Epithelial cell of alveolus of lung (primary cell): Measurements from ENCODE around the gene PTAR1.

DNA sequence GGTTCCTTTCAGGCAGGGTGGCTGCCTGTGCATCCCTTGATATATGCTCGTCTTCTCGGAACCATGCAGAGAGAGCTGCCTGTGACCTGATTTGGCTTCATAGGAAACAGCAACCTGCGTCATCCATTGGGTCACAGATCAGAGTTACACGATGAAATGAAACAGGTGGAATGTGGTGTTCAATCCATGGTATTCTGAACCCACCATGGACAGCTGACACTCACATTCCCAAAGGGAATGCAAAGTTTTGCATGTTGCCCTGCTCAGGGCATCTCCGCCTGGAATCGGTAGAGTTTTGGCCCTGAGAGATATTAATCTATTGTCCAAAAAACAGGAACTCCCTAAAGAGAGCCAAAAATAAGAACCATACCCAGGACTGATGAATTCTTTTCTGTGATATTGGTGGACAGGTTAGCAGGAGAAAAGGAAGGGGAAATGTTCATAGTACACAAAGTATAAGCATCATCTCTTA, 85.6 kb downstream of the TMEM252 start:
- RAMPAGE, long total RNA = no peak
- RRBS = no CpG with 5 or more reads among the region's 6 CpGs

GRCh38 chr9:68515228-68516121, 25.2 kb downstream of the TMEM252 start:
- RAMPAGE, long total RNA = no peak
- RRBS = no CpG with 5 or more reads among the region's 5 CpGs

DNA sequence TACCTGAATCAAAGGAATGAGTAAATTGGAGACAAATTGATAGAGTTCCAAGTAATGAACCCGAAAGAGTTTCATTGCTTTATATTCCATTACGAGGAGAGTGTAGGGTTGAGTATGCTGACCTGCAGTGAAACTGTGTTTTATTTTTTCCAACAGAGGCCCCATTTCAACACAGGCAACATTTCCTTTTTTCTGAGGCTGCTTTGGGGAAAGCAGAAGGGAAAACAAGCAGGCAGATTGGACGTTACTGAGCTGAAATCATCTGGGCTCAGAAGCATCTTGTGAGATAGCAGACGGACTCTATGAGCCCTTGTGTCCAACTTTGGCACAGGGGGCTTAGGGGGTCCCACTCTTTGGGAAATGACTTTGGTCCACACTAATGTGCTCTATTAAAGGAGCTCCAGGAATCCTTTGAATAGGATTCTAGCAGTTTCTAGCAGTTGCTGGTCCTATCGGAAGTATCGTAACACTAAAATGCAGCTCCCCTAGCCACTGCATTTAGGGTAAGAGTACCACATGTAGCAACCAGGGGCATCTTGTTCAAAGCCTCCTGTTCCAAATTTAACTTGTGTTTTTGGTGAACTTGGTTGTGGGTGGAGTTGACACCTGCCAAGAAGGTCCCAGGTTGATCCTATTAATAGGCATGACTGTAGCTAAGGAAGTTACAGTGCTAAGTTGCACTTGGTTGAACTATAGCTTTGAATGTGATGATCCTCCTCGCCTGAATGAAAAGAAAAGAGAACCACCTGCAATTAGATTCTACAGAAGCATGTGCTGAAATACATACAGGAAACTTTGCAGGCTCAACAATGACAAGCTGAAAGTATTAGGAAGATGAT, 64.8 kb upstream of the PIP5K1B start:
- RAMPAGE, long total RNA = no peak
- RRBS = no CpG with 5 or more reads among the region's 7 CpGs

DNA sequence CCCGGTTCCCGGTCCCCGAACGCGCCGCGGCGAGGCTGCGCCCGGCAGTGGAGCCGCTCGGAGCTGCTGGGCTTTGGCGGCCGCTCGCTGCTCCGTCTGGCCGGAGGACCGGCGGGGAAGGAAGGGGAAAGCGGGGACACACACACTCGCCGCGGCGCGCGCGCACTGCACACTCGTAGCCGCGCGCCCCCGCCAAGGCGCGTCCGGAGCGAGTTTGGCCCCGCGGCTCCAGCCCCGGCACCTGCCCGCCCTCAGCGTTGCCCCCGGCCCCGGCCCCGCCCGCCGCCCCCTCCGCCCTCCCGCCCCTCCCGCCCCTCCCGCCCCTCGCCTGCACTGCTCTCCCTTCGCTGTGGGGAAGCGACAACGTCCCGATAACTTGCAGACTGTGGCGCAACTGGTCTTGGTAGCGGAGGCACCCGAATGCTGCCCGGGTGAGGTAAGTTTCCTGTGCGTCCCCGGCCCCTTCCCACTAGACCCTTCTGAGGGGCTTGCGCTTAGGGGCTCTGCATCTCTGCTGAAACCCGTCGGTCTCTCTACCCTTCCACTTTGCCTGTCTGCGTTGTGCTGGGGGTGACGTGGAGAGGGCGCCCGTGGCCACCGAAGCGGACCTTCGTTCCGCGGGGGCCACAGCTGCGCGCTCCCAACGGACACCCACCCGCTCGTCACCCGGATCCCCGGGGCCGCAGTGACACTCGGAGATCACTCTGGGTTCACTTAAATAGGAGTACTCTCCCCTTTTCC, 457 bp downstream of the PIP5K1B start:
- RAMPAGE, long total RNA = no peak
- RRBS = 2% methylated on average over 14 of the region's 82 CpGs

GRCh38 chr9:68706068-68707034, 1.3 kb downstream of the PIP5K1B start:
- RAMPAGE, long total RNA = no peak
- RRBS = 2% methylated on average over 7 of the region's 28 CpGs

DNA sequence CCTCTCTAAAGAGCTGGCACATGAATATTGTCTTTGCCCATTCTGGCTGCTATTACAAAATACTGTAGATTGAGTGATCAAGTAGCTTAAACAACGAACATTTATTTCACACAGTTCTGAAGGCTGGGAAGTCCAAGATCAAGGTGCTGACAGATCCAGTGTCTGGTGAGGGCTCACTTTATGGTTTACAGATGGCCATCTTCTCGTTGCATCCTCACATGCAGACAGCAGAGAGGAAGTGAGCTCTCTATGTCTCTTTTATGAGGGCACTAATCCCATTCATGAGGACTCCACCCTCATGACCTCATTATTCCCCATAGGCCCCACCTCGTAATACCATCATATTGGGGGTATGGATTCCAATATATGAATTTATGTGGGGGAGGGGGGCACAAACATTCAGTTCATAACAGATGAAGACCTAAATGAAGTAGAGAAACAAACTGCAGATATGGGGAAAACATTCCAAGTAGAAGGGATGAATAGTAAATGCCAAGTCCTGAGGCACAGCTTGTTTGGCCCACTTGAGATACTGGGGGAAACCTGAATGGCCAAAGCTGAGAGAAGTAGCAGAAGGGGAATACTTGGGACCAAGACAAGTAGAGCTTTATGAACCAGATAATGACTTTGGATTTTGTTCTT, 23.2 kb downstream of the PIP5K1B start:
- RAMPAGE, long total RNA = no peak
- RRBS = no CpG with 5 or more reads among the region's 3 CpGs

- RAMPAGE, long total RNA = no peak
- RRBS = no CpG with 5 or more reads among the region's 9 CpGs
Measured at GRCh38 chr9:68779374-68779846, 455 bp upstream of the PABIR1 start.

- RAMPAGE, long total RNA = no peak
- RRBS = no CpG with 5 or more reads among the region's 6 CpGs
Measured at GRCh38 chr9:68805219-68805624, 25.4 kb downstream of the PABIR1 start.

- RAMPAGE, long total RNA = no peak
- RRBS = no CpG with 5 or more reads among the region's 4 CpGs
Measured at GRCh38 chr9:68942113-68942446, 71.8 kb downstream of the PRKACG start.

DNA sequence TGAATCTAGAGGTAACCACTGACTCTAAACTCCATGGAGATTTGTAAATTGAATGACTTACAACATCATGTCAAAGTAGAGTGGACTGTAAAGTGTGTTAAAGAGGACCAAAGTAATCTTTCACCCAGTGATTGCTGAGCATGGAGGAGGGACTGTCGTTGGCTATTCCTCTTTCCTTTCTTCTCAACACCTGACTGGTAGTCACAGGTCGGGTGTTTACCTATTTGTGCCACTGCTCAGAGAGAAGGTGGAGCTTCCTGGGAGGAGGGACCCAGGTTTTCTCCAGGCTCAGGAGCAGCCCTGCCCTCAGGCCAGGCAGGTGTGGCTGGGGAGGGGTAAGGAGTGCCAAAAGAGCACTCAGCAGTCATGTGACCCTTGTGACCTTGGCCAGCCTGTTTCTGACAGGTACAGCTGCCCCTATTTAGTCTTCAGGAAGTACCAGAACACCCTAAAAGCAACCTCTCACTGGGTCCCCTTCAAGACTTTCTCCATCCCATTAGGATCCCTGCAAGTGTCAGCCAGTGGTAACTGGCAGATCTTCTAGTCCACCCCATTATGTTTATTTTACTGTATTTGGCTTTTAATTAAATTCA, 68.9 kb upstream of the TJP2 start:
- RAMPAGE, long total RNA = no peak
- RRBS = no CpG with 5 or more reads among the region's 2 CpGs

DNA sequence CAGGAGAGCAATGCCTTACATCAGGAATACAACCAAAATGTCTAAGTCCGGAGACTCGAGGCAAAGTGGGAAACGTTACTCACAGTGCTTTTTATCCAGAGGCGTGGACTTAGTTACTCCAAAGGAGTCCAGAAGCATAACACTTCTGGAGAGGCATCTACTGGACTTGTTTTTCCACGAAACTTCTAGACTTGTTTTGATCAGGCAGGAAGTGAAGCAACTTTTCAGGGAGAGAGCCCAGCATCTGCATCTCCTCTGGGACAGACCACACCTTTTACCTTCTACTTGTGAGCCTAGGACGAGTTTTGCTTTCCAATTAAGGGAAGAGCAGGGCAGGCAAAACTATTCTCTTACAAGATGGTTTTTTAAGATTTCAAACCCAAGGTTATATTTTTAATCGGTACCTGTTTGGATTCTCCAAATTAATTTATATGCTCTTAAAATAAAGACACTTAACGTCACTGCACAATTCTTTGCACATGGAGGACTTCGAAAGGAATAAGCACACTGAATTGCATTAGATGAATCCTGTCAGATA, 1.1 kb upstream of the TJP2 start:
- RAMPAGE, long total RNA = no peak
- RRBS = no CpG with 5 or more reads among the region's 9 CpGs

DNA sequence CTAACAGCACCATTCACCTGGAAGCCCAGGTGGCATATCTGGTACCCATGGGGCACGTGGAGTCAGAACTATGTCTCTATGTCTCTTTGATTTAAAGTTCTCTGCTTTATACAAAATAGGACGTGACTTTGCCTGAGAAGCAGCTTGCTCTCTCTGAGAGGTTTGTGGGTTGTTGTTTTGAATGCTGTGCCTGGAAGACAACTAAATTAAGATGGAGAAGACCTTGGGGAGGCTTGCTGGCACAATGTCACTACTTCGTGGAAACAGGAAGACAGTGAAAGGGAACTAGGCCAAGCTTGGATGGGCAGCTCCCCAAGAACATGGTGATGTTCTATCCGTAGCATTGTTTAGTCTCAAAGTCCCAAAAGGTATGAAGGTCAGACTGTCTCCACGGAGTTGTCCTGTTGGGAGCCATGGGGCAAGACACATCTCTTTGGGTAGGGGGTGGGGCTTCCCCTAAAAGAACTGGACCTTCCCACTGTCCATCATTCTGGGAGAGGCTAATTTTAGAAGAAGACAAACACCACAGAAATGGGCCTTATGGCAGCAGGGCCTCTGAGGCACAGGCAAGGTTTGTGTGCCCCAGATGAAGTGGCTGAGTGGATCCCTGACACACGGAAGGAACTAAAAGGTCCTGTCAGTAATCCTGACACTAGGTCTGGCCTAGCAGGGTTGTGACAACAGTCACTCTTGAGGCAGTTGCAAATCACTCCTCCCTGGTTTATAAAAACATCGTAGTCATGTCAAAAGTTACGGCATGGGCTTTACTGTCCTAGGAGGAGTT, 140.5 kb downstream of the ENTREP1 start:
- RAMPAGE, long total RNA = no peak
- RRBS = no CpG with 5 or more reads among the region's 8 CpGs

- RAMPAGE, long total RNA = no peak
- RRBS = no CpG with 5 or more reads among the region's 12 CpGs
Measured at GRCh38 chr9:69645316-69646011, 26.7 kb downstream of the APBA1 start.

- RAMPAGE, long total RNA = no peak
- RRBS = no CpG with 5 or more reads among the region's 1 CpG
Measured at GRCh38 chr9:69741285-69741570, 18.6 kb downstream of the PTAR1 start.

- RAMPAGE, long total RNA = no peak
- RRBS = 0% methylated on average over 10 of the region's 105 CpGs
Measured at GRCh38 chr9:69759324-69760597, at the start of gene PTAR1. TSS of gene PTAR1 (minus strand) at chr9:69760011.

- RAMPAGE, long total RNA = no peak
Measured at GRCh38 chr9:69990786-69991012, 52.9 kb upstream of the MAMDC2 start.

- RAMPAGE, long total RNA = no peak
- RRBS = no CpG with 5 or more reads among the region's 3 CpGs
Measured at GRCh38 chr9:69996987-69997447, 46.6 kb upstream of the MAMDC2 start.

GRCh38 chr9:70042834-70043311, 775 bp upstream of the MAMDC2 start:
- RAMPAGE, long total RNA = no peak
- RRBS = no CpG with 5 or more reads among the region's 10 CpGs

- RAMPAGE, long total RNA = no peak
- RRBS = no CpG with 5 or more reads among the region's 4 CpGs
Measured at GRCh38 chr9:70058480-70058827, 14.8 kb downstream of the MAMDC2 start.

DNA sequence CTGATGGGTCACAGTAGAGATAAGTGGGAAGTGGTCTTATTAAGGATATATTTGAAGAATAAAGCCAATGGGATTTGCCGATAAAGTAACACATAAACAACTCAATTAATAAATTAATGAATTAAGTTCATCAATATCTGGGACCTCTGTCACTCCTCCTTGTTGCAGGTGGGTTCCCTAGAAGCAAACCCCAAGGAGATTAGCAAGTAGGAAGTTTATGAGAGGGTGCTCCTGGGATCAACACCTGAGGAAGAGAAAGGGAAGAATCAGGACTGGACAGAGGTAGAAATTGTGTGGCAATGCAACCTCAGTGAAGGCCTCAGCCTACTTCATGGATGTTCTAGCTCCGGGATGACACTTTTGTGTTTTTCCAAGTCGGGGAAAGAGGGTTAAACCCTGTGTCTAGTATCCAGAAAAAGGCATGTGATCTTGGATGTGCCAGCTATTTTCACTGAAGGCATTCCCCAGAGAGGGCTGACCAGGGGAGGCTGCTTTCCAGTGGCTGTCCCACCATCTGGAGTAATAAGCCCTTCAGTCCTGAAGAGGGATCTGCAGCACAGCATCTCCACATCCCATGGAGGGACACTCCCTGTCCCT, 23.2 kb downstream of the MAMDC2 start:
- RAMPAGE, long total RNA = no peak
- RRBS = no CpG with 5 or more reads among the region's 3 CpGs